SUDHL5 (cell line): ENCODE measurements around the gene PRLH.

GRCh38 chr2:236972557-236973372 lies 112.9 kb upstream of the COPS8 start:
- PRO-cap, result no peak

- PRO-cap, result no peak
Measured at GRCh38 chr2:236975700-236976136, 110.0 kb upstream of the COPS8 start.

- PRO-cap, result no peak
Measured at GRCh38 chr2:237141364-237141784, 55.7 kb downstream of the COPS8 start.

GRCh38 chr2:237171066-237172018 lies 85.7 kb downstream of the COPS8 start:
- PRO-cap, result no peak

DNA sequence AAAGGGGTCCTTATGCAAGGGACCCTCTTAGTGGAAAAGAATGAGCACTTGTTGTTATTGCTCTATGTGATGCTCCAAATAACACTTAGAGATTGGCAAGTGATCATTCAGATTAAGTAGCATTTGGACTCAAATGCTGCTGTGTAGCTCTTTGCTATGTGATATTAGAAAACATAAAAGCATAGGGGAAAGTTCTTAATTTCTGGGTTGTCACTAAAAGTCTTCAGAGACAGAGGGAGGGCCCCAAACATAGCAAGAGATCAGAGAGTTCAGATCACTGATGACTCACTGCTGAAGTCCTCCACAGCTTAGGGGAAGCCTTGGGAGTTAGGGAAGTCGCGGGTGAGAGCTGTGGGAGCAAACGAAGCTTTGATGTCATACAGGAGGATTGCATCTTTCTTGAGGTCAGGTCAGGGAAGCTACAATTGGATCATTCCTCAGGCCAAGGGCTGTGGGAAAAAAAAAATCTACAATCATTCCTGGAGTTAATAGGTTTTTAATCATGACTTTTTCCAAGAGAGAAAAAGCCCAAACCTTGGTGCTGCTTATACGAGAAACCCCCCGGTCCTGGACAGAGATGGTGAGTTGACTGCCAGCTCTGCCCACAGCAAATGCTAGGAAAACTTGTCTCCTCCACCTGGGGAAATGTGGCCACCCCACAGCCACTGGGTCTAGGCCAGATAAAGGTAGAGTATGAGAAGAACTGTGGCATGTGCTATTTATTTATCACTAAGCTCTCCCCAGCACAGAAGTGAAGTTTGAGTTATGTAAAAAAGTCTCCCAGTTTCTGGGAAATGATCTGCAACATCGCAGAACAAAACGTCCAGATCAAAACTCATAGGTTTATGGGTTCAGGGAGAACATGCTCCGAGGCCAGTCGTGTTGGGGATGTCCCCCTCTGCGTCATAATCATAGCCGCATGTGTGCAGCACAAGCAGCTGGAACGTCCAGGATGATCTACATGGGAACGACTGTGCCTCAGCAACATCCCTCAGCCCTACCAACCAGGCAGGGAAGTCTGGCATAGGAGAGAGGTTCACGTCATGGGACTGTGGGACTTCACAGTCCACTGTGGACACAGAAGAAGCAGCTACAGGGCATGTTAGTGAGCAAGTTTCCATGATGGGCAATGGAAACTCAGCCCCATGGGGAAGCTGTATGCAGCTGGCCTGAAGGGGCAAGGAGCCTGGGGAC lies 96.4 kb downstream of the COPS8 start:
- PRO-cap, result no peak

DNA sequence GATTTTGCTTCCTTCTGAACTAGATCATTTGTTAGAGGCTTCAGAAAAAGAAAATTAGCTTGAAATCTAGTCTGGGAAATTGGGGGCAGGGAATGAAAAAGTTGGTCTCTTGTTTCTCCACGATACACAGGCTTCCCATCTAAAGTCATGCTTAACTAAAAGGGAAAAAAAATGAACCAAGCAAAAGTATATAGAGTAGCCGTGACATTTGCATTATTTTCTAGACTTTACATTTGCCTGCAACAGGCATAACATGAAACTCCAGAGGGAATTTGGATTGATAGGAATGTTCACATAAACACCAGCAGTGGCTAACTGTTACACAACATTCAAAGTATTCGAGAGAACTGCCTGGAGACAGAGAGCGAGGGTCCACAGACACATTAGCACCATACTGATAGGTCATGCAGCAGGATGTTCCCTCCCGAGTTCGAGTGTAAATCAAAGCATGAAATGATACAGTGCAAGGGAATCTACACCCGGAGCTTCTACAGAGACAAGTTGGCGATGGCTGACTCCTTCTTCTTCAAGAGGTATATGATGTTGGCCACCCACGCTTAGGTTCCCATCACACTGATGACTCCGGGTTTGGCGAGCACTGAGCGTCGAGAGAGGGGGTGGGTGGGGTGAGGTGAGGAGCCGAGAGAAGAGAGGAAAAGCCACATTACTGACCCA lies 89.6 kb downstream of the COL6A3 start:
- PRO-cap, result no peak

DNA sequence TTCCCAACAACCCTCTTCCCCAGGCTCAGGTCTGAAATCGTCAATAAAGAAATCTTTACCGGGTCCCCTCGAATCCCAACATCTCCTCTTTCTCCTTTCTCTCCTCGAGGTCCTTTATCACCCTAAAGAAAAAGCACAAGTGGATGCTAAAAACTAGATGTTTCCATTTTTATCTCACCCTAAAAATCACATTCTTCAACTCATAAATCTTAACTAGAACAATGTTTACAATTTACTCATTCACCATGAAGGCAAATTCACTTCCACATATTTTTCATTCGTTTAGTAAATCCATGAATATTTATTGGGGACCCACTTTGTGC lies 55.5 kb downstream of the COL6A3 start:
- PRO-cap, result no peak

DNA sequence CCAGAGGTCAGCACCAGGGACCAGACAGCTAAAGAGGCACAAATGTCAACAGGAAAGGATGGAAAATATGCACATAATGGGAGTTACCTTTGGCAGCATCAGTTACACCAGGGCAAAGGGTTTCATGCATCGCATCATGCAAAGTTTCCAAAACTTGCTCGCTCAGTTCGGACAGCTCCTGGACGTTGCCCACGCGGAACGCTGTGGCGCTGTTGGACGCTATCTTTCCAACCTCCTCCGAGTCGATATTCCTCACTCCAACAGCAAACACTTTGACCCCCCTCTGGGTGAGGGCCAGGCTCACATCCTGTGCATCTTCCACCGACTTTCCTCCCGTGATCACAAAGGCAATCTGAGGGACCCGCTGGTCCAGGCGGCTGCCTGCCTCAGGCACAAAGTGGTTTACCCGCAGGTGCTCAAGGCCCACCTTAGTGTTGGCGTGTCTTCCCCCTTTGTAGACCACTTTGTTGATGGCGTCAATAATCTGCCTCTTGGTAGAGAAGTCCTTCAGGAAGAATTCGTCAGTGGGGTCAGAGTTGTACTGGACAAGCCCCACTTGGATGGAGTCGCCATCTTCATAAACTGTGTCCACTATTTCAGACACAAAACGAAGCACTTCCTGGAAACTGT lies 47.2 kb downstream of the COL6A3 start:
- PRO-cap, result no peak

- PRO-cap, result no peak
Measured at GRCh38 chr2:237371670-237372164, 42.2 kb downstream of the COL6A3 start.

- PRO-cap, result no peak
Measured at GRCh38 chr2:237414447-237414846, 483 bp upstream of the COL6A3 start.

DNA sequence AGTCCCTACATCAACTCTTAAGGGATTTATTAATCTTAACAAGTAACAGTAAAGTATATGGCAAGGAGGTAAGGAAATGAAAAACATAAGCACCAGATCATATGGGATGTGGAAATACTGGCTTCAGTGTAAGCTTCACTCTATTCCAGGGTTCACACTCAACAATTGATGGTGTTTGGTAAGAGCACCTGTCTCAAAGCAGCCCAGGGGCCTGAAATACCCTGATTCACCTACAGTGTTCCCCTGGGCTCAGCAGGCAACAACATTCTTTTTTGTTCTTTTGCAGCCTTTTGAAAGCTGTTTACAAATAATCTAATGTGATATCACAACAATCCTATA lies 1.2 kb upstream of the MLPH start:
- PRO-cap, result no peak

DNA sequence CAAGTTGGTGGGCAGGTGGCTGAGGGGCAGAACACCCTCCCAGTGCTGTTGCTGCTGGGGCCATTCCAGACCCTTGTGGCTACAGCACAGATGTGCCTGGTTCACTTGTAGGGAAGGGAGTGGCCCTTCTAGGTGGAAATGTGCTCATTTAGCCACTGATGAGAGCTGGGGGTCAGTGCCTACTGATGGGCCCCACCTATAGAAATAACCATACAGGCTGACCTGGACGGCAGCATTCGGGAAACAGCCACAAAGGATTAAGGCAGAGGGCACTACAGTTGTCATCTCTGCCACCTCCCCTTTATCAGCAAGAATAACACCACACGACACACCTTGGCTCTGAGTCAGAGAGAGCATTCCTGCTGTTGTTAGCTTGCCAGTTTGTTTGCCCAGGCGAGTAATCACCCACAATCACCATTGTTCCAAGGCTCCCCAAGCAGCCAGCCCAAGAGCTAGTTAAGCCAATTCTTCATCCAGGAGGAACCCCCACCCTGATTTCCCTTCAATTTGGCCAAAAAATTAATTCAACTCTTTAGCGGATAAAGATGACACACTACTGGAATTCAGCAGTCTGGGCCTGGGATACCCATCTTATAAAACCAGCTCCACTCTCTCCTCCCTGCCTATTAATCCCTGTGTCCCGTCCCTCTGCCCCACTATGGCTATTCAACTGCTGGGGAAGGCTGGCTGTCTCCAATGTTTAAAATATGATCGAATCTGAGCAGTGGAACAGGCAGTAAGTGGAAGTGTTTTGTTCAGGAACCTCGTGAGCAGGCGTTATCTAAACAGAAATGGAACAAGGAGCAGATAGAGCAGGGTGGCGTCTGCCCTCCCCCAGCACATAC lies 2.5 kb downstream of the MLPH start:
- PRO-cap, result no peak

DNA sequence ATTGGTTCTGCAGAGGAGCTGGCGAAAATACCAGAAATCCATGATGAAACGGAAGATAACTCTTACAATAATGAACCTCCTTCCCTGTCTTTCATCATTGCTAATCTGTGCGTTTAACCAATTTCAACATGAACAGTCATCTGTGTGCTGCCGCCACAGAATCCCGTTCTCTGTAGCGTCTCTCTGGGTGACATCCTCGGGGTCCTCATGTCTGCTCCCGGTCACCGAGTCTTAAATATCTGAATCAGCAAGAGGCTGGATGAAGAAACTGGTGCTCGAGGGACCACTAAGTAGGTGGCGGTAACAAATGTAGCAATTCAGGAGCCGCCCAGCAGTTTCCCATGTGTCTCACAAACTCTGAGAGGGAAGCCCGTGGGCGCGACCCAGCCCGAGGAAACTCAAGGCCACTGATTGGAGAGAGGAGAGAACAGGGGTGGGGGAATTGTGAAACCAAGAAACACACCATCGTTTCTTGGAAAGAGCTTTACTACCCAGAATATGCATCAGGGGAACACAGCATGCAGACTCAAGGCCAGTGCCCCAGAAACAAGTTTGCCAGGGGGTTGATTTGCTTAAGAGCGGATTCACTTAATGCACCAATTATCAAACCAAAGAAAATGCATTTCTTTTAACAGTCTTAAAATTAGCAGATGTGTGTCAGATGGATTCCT lies 10.7 kb downstream of the MLPH start:
- PRO-cap, result no peak

DNA sequence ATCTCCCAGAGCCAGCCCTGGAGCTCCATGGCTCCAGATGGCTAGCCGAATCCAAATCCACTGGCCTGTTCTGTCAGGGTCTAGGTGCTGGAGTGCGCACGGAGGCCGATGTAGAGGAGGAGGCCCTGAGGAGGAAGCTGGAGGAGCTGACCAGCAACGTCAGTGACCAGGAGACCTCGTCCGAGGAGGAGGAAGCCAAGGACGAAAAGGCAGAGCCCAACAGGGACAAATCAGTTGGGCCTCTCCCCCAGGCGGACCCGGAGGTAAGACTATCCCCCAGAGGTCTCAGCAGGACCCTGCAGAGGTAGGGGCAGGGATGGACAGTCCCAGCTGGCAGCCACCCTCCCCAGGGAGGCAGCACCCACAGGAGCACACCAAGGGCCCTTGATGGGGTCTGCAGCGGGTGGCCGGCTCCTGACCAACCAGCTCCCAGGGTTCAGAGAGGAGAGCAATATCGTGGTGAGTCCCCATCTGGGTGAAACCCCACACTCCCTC lies 26.1 kb upstream of the PRLH start:
- PRO-cap, result no peak

GRCh38 chr2:237566426-237566696 lies at the start of gene PRLH:
TSS of gene PRLH (plus strand) at chr2:237566574.
- PRO-cap, result no peak

DNA sequence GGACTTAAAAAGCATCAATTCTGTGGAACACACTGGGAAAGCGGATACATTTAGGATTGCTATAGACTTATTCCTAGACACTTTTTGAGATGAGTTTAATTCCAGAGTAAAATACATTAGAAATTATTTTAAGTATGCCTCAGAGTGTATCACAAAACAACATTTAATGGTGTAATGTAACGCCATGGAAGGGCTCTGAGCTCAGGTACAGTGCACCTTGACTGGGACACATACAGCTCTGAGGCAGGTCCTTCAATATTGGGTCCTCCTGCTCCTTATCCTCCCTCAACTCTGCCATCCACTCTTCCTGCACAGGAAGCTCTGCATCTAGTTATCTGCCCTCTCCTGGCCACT lies 57.8 kb downstream of the LRRFIP1 start:
- PRO-cap, result no peak

- PRO-cap, result no peak
Measured at GRCh38 chr2:237727384-237727748, 71.2 kb upstream of the RBM44 start.

GRCh38 chr2:237741946-237742465 lies 56.6 kb upstream of the RBM44 start:
- PRO-cap, result no peak

DNA sequence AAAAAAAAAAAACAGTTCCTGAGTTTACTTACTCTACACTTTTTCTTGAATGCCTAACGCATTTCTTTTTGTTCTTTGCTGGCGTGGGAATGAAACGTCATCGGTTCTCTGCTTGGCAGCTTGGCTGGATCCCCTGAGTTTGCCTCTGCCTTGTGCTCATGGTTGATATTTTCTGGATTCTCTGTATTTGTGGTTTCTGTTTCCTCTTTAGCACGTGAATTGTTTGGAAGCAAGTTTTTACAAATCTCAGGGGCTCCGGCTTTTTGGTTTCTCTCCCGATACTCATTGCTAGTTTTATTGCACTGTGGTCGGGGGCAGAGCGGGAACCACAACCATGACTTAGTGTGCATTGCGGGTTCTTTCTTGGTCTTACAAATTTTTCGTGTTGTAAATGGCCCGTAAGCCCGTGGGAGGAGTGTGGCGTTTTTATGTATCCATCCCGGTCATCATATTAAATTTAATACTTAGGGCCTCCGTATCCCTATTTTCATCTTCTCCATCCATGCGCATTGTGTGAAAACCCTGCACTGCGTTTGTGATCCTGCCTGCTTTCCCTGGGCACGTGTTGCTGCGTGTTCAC lies 9.3 kb downstream of the RAMP1 start:
- PRO-cap, result no peak

GRCh38 chr2:238057535-238057734 lies 3.4 kb upstream of the SCLY start:
- PRO-cap, result no peak